ENCODE measurements around a stretch of chr13.

DNA sequence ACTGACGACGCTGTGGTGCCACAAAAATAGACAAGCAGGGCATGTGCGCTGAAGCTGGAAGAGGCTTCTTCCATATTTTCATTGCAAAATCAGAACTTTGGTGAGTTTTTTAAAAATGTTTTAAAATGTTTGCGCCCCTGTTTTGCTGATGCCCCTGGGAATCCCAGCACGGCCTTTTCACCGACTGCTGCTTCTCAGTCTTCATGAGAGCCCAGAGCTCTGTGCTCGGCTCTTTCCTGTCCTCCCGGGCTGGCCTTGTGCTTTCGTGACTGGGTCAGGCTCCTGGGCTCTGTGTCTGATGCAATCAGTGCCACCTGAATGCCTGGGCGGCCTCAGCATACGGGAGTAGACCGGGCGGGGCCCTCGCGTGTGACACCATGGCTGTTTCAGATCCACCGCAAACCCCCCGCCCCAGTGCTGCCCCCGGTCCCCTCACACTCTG lies 21.3 kb downstream of the PABPC3 start:
- PRO-cap, result no peak
- RAMPAGE, long total RNA, result no peak

DNA sequence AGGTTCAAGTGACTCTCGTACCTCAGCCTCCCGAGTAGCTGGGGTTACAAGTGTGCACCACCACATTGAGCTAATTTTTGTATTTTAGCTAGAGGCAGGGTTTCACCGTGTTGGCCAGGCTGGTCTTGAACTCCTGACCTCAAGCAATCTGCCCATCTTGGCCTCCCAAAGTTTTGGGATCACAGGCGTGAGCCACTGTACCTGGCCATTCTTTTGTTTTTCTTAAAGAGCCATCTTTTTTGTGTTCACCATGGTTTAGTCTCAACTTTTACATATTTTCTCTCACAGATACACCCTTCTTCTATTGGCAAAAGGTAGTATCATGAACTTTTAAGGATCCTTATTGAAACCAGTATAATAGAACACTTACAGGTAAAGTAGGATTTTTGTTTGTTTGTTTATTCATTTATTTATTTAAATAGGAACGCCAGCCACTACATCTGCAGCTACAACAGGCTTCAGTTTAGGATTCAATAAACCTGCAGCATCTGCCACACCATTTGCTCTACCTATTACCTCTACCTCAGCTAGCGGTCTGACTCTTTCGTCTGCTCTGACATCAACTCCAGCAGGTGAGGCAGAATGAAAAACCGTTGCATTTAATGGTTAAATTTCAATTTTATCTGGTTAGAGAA lies 11.2 kb downstream of the NUP58 start:
- PRO-cap, result no peak
- RAMPAGE, long total RNA, result no peak

DNA sequence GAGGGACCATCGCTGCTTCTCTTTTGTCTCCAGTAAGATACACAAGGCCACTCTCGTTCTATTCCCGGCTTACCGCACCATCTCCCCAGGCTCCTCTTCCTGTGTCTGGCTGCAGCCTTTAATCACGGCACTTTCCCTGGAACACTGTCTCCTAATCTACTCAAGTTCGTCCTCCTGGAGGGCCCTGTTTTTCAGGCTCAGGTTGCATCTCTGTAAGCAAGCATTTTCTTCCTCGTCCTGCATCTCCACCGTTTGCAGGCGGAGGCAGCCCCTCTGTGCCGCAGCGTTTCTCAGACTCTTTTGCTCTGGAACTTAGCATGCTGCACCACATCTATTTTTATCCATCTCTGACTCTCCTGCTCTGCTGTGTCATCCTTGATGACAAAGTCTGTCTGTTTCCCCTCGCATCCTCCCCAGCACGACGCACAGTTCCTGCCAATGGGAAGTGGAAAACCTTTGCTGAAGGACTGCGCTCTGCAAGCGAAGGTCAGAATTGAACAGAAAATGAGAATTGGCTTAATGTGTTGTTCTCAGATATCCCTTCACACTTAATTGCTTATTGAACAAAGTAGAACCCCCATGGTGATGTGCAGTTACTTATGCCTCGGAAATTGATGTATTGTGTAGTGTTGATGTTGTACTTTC lies 117.5 kb downstream of the ATP8A2 start:
- PRO-cap, result no peak
- RAMPAGE, long total RNA, result no peak

DNA sequence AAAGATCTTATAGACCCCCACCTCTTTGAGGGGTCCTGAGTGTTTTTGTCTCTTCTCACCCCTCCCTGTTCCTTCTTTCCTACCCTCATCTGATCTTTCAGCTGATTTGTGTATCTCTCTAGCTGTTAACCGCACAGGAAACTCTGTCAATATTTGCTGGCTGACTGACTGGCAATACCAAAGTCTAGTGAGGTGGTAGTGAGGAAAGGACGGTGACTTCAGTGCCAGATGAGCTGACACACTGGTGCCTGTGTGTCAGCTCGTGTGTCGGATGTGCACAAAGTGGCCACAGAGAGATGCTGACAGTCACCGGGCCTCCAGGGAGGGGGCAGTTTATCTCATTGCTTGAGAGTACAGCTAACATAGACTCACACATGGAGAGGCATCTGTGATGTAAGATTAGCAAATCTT lies 80.4 kb downstream of the SHISA2 start:
- PRO-cap, result no peak
- RAMPAGE, long total RNA, result no peak

DNA sequence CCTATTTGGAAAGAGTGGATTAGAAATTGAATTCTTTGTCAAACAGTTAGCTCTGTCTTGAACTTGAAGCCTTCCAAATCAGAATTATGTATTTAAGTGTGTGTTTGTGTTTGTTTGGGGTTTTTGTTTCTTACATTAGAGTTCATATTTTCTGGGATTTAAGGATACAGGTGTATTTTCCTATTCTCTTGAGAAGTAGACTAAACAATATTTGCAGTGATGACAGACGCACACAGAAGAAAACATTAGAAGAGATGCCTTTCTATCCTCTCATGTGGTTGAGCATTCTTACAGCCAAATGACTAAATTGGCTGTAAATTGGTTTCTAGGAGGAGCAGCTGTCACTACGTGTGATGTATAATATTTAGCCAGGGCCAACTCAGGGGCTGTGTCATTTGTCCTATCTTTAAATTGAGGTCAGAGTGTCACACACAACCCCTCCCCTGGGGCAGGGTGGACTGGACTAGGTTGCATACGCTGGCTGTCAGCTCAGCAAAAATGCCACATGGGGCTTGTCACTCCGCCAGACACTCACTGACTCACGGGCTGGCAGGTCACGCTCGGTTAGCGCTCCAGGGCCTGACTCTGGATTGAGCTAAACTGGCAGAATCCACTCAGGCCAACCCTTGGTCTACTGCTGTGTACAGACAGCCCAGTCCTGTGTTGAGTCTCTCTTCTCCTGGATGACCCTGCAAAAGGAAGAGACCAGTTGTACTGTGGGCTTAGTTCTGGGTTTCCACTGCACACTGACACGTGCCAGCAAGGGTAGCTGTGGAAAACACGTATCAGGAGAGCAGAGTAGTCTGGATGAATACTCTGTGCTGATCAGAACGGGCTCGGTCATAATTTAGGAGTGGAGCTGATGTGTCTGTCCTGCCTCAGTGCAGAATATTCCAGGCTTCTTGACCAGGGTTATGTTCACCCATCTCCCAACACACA lies 29.3 kb downstream of the SHISA2 start:
- PRO-cap, result no peak
- RAMPAGE, long total RNA, result no peak

DNA sequence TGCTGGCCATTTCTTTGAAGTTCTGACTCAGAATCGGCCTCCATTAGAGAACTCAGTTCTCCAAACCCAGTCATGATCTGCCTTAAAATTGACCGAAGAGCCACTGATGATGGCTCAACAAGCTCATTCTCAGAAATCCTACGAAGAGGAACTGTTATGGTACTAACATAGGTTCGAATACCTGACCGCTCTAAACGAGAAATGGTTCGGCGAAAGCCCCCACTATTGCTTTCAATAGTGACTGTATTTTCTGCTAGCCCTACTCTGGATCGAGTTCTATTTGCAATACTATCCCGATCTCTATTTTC lies 7.8 kb downstream of the RNF6 start:
- PRO-cap, result no peak
- RAMPAGE, long total RNA, result no peak

DNA sequence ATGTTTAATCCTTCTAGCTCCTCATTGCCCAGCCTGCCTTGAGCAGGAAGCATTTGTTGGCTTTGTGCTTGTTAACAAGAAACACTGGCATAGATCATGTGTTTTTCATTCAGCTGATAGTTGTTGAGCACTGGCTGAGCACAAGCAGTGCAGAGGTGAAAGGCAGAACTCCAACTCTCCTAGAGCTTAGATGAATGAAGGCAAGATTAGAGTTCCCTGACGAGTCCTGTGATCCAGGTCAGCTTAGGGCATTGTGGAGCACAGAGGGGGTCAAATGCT lies 101.0 kb downstream of the WASF3 start:
- PRO-cap, result no peak
- RAMPAGE, long total RNA, result no peak

DNA sequence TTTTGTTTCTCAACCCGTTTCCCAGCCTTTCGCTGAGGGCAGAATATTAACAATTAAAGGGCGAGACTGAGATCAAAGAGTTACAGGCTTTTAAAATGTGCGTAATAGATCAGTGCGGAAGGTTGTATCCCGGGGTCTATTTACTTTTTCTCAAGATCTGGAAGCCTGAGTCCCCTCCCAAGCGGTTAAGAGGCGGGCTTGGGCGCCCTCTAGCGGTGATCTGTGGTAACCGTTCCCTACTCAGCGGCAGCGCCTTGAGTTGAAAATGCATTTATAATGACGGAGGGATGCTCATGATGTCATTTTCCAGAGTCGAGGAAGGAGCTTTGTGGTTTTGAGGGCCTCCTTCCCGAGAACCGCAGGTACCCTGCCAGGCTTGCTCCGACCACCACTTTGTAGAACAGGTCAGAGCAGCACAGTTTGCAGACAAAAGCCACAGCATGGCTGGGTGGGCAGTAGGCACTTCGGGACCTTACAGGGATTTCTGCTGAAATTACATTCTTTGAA lies 169.7 kb upstream of the GPR12 start:
- PRO-cap, result no peak
- RAMPAGE, long total RNA, result no peak

GRCh38 chr13:26941474-26942115 lies 181.0 kb upstream of the GPR12 start:
- PRO-cap, result no peak
- RAMPAGE, long total RNA, result no peak

DNA sequence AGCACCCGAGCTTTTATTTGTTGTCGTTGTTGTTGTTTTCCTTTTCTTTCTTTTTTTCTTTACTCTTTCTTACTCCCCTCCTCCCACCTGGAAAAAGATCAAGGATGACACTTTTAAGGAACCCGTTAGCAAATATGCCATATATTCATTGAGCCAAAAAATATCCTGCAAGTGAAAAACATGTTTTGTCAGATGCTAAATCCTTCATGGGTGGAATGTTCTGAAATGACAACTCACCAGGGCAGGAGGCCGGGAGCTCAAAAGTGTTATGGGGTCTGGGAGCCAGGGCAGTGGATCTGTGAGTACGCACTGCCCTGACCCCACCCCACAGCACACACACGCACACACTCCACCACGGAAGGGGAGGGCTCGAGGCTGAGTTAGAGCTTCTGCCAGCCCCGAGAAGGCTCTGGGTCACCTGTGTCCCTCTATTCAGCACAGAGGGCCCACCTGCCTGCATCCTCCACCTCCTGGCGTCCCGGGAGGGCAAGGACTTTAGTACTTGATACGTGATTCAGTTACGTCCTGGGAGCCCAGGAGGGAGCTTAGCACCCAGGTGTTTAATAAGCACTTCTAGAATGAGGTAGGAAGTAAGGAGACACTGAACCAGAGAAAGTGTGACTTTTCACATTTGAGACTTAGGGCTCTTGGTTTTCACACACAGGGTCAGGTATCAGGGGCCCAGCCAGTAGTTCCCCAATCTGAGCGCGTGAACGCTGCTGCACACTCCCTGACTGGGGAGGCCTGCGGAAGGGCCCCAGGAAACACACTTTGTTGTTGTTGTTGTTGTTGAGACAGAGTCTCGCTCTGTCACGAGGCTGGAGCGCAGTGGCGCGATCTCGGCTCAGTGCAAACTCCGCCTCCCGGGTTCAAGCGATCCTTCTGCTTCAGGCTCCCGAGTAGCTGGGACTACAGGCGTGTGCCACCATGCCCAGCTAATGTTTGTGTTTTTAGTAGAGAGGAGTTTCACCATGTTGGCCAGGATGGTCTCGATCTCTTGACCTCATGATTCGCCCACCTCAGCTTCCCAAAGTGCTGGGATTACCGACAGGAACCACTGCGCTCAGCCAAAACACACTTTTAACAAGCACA lies 190.1 kb upstream of the GPR12 start:
- PRO-cap, result no peak
- RAMPAGE, long total RNA, result no peak

DNA sequence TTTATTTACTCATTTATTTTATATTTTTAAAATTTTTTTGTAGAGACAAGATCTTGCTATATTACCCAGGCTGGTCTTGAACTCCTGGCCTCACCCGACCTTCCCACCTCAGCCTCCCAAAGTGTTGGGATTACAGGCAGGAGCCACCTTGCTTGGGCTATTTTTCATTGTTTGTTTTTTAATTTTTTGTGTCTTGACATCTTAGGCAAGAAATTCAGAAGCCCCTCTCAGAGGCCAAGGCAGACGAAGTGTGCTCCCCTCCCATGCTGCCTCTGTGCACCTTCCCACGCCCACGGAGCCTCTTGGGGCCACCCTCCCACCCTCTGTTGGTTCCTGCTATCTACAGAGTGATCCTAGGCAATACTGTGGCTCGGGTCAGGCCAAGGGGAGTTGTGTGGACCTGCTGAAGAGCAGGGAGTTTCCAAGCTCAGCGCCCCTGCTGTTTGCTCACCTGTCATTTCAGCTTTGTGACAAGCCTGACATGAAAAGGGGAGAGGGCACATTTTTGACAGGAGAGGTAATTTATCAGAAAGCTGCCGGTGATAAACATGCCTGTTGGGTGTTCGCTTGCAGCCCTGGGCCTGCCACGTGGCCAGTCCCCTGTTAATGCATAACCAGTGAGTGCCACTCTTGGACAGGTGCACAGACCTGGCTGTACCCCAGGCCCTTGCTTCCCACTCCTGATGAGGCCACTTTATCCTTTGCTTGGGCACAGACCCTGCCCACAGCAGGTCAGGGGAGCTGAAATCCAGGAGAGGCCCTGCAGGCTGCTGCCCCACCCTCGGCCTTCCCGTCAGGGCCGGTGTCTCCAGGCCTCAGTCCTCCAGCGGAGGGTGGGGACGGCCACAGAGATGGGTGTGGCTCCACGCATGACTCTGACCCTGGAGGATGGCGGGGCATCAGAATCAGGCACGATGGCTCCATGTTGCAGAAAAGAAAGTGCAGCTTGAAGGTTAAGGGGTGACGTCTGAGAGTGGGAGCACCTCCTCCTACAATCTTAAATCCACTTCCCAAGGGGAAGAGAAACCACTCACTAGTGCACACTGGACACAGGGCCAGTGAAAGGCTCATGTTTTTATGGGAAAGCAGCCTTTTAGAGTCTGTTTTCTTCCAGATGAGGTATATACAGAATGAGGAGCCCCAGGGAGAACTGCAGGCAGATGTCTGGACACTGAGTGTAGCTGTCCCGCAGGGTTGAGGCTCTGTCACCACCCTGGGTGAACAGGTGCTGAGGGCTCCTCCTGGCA lies 201.5 kb upstream of the GPR12 start:
- PRO-cap, result no peak
- RAMPAGE, long total RNA, result no peak

- PRO-cap, result no peak
- RAMPAGE, long total RNA, result no peak
Observed at GRCh38 chr13:26970447-26971010, 201.1 kb downstream of the USP12 start.

DNA sequence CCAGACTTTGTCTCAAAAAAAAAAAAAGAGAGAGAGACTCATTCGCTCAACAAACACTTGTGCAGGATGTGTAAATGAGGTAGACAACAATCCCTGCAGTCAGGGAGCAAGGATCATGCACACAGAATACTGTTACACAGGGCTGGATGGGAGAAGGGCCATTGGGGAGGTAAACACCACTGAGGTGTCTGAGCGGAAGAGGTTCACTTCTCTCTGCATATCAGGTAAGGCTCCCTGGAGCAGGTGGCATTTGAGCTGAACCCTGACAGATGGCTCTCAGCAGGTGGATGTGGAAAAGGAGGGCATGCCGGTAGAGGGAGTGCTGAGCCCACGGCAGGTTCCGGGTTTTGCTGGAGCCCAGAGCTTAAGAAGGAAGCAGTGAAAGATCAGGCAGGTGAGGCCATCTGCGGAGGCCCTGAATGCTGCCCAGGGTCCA lies 199.6 kb downstream of the USP12 start:
- PRO-cap, result no peak
- RAMPAGE, long total RNA, result no peak

GRCh38 chr13:26978107-26978465 lies 193.5 kb downstream of the USP12 start:
- PRO-cap, result no peak
- RAMPAGE, long total RNA, result no peak

GRCh38 chr13:27044946-27045603 lies 126.5 kb downstream of the USP12 start:
- PRO-cap, result no peak
- RAMPAGE, long total RNA, result no peak

DNA sequence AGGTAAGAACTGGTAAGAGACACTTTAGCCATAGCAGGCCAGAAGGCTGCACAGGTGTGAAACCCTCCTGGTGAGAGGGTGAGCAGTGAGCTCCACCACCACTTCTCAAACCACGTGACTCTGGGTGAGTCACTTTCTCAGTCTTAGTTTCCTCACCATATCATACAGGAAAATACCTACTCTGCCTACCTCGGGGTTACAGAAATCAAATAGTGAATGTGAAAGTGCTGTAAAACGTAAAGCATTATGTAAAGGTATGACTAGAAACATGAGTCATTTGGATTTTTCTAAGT lies 40.5 kb downstream of the USP12 start:
- PRO-cap, result no peak
- RAMPAGE, long total RNA, result no peak

- PRO-cap, result no peak
- RAMPAGE, long total RNA, result no peak
Observed at GRCh38 chr13:27355703-27356378, 68.6 kb upstream of the GTF3A start.

GRCh38 chr13:27430133-27430872 lies 5.9 kb downstream of the GTF3A start:
- PRO-cap, result no peak
- RAMPAGE, long total RNA, result no peak

DNA sequence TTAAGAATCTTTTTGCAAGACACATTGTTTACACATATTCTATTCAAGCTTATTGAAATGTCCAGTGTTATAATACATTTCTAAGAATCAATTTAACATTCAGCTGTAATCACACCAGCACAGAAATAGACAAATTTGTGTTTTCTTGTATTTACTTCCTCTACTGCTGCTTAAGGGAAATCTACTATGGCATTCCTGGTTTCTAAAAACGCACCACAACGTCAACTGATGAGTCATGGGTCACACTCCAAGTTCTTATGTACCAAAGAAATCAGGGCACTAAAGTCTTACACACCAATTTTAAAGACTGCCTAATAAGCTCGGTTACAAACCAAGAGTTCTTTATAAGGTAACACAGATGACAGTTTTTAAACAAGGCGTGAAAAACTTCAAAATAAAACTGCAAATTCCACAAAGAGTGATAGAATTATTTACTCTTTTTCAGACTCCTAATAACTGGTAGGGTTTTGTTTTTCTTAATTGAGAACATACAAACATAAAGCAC lies 13.2 kb downstream of the LNX2 start:
- PRO-cap, result no peak
- RAMPAGE, long total RNA, result no peak

- PRO-cap, result no peak
- RAMPAGE, long total RNA, result no peak
Observed at GRCh38 chr13:27613588-27614091, 6.7 kb downstream of the LNX2 start.